Glomerular endothelial cell (primary cell): ENCODE data around the genes PRORP and NKX2-1.

- RAMPAGE, long total RNA: no peak
Observed at GRCh38 chr14:34592801-34593201, 37.1 kb downstream of the SNX6 start.

- RAMPAGE, long total RNA: no peak
Observed at GRCh38 chr14:34630334-34630749, 394 bp upstream of the SNX6 start.

DNA sequence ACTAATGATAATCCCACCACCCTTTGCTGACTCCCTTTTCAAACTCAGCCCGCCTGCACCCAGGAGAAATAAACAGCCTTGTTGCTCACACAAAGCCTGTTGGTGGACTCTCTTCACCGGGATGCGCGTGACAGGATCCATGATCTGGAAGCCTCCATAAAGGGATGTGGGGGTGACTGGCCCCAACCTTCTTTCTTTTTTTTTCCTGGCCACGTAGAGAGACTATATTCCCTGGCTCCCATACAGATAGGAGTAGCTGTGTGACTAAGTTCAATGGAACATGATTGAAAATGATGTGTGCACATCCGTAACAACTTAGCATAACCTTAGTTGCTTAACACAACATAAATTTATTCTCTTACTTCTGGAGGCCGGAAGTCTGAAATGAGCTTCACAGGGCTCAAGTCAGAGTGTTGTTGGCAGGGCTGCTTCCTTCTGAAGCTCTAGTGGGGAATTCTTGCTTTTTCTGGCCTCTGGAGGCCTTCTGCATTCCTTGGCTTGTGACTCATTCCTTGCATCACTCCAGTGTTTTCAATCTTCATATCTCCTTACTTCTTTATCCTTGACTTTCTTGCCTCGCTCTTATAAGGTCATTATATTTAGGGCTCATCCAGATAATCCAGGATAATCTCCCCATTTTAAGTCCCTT, 20.8 kb upstream of the SNX6 start:
- RAMPAGE, long total RNA: no peak

DNA sequence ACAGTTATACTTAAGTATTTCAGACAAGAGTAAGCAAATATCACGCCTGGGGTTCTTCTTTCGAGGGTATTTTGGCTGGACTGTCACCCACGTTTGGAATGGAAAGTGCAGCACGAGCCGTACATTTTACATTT, 356 bp upstream of the FAM177A1 start:
- RAMPAGE, long total RNA: no peak

GRCh38 chr14:35121462-35121629, 444 bp downstream of the PPP2R3C start:
- RAMPAGE, long total RNA: no peak

DNA sequence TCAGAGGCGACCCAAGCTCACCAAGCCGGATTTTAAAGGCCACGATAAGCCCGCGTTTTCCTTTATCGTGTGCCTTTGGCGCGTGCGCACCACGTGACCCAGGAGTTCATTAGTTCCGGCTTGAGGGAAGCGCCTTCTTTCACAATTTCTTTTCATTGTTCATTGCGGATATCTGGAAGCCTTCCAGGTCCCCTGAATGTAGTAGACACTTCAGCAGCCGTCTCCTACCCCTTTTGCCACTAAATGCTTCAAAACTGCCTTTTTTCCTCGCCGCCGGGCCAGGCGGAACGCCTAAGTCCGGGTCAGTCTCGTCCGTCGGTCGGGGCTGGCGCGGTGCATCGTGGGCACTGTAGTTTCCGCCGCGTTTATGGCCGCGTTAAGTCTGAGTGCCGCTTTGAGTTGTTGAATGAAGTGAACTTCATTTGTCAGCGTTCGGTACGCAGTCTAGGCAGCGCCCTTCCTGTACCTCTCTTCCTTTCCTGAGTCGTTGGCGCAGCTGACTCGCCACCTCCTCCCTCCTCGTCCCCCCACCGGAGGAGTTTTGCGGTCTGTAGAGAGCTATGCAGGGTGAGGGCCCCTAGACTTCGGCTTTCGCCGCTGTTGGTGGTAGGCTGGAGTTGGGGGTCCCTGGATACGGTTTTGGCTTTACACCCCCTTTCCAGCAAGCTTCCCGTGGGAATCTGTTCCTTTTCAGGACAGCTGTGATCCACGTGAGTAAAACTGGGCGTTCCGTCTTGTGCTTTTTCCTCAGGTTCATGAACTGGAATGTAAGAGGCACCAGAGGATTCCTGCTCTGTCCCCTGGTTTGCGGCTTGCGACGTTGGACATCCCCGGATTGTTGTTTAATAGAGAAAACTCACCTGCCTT, at the start of gene PRORP:
TSS of gene PRORP (plus strand) at position 352 of the 867 bp plus-strand sequence.
- RAMPAGE, long total RNA: start-site peak on the minus strand centred at position 67 of the sequence, 49 bp wide, 41 and 97 reads in 2 replicates; start-site peak on the minus strand centred at position 310 of the sequence, 23 bp wide, 31 and 55 reads in 2 replicates

GRCh38 chr14:35298539-35299101, 6.4 kb downstream of the PSMA6 start:
- RAMPAGE, long total RNA: no peak

DNA sequence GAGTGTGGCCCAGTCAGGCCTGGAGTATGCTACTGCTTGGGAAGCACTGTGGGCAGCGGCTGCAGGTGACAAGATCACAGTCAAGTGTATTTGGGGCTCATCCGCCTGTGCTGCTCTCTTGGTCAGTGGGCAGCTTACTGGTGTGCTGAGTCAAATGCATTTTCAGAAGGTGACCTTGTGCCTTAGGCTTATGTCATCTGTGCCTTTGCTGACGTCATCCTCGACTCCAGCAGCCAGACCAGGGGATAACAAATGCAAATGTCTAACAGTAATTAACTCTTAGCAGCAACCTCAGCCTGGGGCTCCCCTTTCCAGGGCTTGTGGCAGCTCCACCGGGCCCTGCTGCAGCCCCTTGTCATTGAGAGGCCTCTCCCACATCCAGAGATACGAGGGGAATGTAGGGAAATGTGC, 39.5 kb downstream of the PSMA6 start:
- RAMPAGE, long total RNA: no peak

DNA sequence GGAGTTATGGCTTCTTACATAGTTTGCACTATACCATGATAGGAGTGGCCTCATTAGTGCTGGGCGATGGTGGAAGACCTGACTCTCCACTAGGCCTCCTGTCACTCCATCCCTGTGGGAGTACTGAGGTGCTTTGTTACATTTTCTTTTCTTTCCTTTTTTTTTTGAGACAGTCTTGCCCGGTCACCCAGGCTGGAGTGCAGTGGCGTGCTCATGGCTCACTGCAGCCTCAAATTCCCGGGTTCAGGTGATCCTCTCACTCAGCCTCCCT, 83.7 kb downstream of the BRMS1L start:
- RAMPAGE, long total RNA: no peak

DNA sequence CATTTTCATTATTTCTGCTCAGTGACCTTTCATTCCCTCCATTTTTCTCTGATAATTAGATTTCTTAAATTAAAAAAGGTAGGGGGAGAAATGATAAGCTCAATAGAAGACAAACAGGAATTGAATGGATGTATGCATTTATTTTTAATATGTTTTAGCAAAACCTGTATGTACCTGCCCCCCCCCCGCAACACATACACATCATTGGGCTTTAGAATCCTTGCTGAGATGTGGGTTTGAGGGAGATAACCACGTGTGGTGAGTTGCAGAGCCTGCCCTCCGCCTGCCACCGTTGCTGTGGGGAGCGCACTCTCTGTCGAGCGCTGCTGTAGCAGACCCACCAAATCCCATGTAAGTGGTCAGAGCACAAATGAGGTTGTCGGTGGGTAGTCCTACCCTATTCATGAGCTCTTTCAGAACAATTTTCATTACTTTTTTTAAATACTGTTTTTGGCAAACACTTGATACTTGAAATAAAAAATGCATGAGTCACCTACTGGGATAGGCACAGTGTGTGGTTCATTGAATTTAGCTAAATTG, 242.6 kb downstream of the BRMS1L start:
- RAMPAGE, long total RNA: no peak

GRCh38 chr14:36255964-36256591, 64.4 kb downstream of the MBIP start:
- RAMPAGE, long total RNA: no peak

DNA sequence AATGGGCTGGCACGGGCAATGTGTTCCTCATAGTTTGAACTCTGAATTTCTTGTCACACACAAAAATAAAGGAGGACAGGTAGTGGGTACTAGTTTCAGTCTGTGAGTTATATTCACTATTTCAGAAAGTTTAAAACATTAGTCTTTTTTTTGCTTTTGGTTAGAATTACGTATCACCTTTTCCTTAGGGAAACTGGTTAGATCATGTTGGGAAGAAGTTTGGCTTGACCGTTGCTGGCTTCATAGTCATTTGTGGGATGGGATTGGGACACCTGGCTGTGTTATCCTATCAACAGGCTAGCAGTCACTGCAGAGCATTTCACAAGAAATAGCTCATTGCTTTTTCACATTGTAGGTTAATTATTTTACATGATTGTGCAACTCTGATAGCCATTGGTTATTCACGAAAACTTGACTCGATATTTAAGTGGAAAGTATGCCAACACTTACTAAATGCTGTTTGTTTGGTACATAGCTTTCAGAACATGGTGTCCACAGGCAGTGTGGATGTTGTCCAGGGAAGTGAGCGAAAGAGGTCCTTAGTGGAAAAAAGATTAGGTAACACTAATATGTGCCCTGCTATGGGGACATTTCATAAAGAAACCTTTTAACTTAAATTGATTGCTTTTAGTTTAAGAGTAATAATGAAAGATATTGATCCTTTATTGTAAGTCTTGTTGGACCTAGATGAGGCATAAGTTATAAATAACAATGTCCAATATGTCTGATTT, 89.4 kb downstream of the NKX2-1 start:
- RAMPAGE, long total RNA: no peak

DNA sequence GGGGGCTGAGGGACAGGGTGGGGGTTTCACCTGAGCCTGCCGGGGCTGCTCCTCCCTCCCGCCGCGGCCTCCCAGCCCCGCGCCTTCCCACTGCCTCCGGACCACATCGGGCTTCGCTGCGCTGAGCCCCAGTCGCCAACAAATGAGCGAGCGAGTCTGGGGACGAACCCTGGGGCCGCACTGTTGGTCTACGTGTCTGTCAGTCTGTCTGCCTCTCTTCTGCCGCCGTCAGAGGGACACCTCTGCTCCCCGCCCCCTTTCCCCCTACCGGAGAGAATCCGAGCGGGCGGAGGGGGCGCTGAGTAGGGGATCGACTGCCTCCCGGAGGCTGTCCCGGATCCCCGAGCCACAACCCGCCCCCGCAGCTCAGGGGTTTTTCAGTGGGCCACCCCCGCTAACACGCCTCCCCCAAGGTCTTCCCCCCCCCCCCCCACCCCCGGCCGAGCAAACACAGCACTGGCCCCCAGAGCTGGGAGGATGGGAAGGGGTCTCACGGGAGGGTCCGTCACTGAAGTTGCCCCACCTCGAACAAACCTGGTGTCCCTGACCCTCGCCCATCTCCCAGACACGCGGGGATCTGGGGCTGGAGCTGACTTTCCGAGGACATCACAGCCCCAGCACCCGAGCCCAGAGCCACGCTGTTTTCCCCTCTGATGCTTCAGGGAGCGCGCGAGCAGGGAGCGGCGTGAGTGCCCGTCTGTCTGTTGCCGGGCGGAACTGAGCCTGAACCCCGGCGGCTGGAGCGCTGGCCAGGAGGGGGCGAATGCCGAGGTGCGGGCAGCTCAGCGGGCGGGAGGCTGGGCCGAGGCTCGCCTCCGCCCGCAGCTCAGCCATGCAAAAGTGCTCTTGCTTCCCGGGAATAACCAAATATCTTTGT, at the start of gene NKX2-1:
TSS of gene NKX2-1 (minus strand) at position 210 of the 877 bp plus-strand sequence.
- RAMPAGE, long total RNA: no peak

DNA sequence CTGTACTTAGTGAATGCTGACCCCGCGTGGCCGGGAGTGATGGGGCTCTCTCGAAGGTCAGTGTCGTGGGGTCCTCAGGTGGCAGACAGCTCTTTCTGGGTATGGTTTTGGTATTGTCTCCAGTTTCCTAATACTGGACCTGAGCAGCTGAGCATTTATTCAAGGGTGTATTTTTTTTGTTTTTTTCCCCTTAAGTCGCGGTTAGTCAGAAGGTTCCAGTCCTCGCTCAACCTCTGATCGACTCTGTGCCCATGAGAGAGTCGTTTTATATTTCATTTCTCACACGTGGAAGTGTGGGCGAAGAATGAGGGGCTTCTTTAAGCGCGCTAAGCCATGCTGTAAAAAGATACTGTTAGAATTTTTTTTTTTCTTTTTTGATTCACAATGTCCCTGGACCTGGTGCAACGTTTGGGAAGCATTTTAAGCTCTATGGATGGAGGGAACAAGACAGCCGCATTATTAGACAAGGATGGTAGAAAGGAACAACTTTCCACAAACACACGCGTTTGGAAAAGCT, 544 bp downstream of the MIPOL1 start:
- RAMPAGE, long total RNA: no peak

DNA sequence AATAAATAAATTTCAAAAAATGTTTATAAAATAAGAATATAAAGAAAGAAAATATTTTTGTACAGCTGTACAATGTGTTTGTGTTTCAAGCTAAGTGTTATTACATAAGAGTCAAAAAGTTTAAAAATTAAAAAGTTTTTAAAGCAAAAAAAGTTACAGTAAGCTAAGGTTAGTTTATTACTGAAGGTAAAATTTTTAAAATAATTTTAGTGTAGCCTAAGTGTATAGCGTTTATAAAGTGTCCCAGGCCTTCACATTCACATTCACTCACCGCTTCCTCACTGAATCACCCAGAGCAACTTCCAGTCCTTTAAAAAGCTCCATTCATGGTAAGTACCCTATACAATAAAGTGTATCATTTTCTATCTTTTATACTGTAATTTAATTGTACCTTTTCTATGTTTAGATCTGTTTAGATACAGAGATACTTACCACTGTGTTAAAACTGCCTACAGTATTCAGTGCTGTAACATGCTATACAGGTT, 3.9 kb downstream of the CLEC14A start:
- RAMPAGE, long total RNA: no peak

- RAMPAGE, long total RNA: no peak
Observed at GRCh38 chr14:39184069-39184268, 8.9 kb downstream of the PNN start.

DNA sequence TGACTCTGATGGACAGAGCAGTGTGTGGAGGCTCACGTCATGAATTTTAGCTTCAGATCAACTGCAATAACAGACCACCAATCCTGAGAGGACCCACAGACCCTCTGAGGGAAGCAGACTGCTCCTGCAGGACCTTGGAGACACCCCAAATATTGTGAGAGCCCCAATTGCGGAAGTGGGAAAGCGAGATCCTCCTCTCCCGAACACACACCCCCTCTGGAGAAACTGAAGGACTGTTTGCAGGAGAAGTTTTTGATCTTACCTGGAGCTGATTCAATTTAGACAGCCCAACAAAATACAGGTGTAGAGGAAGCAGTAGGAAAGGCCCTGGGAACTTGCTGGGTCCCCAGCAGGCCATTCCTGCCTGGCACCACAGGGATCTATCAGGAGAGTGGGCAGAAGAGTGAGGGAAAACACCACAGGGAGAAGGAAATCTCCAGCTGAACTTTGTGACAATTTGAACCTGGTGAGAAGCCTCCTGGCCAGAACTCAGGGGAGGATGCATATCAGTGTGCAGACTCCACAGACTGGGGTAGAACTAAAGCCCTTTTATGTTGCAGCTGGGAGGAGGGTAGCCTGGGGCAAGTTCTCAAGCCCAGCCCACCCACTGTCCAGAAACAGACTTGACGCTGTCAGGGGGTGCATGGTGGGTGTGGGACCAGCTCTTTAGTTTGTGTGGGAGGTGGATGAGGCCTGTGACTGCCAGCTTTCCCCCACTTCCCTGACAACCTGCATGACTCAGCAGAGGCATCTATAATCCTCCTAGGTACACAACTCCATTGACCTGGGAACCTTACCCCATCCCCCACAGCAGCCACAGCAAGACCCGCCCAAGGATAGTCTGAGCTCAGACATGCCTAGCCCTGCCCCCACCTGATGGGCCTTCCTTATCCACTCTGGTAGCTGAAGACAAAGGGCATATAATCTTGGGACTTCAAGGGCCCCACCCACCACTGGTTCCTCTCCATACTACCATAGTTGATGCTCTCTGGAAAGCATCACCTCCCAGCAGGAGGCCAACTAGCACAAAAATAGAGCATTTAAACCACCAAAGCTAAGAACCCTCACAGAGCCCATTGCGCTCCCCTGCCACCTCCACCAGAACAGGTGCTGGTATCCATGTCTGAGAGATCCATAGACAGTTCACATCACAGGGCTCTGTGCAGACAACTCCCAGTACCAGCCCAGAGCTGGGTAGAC, 28.7 kb downstream of the PNN start:
- RAMPAGE, long total RNA: no peak

- RAMPAGE, long total RNA: no peak
Observed at GRCh38 chr14:39228816-39229616, 4.7 kb upstream of the MIA2 start.

GRCh38 chr14:40629650-40630281, 976.9 kb upstream of the LRFN5 start:
- RAMPAGE, long total RNA: no peak

DNA sequence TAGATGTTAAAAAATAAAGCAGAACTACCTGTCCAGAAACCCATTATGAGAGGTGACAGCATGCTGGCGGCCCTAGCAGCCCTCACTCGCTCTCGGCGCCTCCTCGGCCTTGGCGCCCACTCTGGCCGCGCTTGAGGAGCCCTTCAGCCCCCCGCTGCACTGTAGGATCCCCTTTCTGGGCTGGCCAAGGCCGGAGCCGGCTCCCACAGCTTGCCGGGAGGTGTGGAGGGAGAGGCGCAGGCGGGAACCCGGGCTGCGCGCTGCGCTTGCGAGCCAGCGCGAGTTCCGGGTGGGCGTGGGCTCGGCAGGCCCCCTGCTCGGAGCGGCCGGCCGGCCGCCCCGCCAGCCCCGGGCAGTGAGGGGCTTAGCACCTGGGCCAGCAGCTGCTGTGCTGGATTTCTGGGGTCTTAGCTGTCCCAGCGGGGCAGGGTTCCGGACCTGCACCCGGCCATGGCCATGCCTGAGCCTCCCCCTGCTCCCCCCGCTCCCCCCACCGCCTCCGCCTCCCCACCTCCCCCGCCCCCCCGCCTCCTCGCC, 98.6 kb upstream of the C14orf28 start:
- RAMPAGE, long total RNA: no peak